Daoy (cell line): ENCODE measurements around a stretch of chr1.

DNA sequence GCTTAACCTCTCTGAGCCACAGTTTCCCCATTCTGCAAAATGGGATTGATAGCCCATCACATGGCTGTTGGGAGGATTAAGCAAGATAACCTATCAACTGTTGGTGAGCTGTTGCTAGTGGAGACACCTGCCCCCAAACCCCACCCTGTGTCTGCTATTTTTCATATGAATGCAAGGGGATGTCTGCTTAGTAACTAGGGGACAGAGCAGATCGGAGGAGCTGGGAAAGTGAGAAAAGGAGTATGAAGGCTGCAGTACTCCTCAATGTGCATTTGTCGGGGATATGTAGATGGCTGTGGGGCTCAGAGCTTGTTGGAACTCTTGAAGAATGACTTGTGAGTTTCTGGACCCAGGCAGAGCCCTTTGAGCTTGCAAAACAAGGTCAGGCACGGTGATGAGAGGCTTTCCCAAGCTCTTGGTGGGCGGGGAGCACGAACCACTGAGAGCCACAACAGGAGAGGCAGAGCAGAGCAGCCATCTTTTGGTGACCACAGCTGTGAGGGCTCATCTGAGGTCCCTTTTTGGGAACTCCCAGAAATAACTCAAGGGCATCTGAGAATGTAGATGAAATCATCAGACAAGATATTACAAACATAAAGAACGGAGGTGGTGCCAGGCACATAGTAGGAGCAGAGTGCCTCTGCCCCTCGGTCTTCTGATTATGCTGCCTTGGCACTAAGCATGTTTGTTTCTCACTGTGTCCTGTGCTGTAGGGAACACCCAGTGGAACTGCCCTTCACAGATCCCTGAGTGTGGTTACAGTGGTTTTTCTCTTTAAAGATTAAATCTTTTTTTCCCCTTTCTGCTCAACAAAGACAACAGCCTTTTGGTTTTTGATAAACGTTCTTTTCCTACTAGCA is 37.9 kb downstream of the CD34 start:
- RAMPAGE, long total RNA: no peak

GRCh38 chr1:207885214-207885647 is 25.7 kb downstream of the CD34 start:
- RAMPAGE, long total RNA: no peak

DNA sequence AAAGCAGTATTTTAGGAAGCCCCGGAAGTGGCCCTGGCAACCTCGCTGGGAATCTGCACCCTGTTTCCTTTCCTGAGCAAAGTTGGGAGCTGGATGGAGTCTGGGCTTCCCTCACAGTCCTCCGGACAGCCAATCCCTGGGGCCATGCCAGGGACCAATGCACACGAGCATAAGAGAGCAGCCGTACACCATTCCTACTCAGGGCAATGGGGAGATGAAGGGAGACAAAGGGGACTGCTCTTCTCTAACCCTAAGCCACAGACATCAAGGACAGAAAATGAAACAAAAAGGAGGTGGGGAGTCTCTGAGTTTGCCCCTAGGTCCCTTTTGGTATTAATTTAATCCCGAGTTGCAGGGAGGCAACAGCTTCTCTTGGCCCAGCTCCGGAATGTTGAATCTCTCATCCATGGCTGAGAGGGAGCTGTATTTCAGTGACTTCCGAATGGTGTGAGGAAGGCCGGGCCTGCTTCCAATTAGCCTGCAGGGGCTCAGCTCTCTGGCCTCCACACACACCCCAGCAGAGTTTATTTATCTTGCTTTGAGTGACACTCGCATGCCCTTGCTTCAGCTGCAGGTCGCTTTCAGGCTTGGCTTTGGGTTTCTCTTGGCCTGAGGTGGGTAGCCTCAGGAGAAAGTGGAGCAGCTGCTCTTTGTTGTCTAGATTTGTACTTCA is 154.0 kb downstream of the PLXNA2 start:
- RAMPAGE, long total RNA: no peak

GRCh38 chr1:208205322-208205931 is 38.8 kb downstream of the PLXNA2 start:
- RAMPAGE, long total RNA: no peak

GRCh38 chr1:208213741-208214115 is 30.5 kb downstream of the PLXNA2 start:
- RAMPAGE, long total RNA: no peak

DNA sequence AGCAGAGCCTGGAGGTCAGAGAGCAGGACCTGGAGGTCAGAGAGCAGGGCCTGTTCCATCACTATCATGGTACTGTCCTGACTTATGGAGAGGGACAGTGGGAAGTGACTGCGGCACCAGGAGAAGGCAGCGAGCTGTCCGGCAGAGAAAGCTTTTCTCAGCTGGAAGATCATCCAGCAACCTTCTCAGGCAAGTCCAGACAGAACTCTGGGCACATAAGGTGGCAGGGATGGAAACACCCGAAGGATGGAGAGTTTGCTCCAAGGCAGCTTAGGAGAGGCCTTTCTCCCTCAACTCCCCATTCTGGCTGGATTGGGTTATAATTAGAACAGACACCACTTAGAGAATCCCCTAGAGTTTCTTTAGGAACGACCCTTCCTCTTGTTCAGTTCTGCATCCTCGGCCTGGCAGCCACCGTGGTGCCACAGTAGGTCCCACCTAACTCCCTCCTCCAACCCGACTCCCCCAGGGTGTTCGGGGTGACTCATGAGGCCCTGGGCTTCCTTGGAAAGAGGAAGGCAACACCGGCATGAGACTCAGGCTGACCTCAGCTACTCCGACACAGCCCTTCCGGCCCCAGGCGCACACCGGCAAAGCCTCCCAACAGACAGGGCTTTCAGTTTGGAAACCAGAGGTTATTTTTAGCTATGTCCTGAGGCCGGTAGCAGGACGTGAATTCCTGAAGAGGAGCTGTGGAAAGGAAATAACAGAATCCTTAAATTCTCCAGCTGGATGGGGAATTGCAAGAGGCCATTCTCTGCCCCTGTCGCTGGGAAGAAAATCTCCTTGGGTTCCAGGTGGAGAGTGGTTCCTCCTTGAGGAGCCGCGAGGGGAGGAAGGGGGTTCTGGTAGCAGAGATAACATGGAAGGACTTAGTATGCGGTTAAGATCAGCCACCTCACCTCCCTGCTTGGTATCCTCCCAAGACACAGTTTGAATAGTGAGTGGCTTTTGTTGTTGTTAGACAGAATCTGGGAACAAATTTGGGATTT is 24.6 kb downstream of the PLXNA2 start:
- RAMPAGE, long total RNA: no peak

GRCh38 chr1:208239441-208240487 is 4.4 kb downstream of the PLXNA2 start:
- RAMPAGE, long total RNA: no peak

DNA sequence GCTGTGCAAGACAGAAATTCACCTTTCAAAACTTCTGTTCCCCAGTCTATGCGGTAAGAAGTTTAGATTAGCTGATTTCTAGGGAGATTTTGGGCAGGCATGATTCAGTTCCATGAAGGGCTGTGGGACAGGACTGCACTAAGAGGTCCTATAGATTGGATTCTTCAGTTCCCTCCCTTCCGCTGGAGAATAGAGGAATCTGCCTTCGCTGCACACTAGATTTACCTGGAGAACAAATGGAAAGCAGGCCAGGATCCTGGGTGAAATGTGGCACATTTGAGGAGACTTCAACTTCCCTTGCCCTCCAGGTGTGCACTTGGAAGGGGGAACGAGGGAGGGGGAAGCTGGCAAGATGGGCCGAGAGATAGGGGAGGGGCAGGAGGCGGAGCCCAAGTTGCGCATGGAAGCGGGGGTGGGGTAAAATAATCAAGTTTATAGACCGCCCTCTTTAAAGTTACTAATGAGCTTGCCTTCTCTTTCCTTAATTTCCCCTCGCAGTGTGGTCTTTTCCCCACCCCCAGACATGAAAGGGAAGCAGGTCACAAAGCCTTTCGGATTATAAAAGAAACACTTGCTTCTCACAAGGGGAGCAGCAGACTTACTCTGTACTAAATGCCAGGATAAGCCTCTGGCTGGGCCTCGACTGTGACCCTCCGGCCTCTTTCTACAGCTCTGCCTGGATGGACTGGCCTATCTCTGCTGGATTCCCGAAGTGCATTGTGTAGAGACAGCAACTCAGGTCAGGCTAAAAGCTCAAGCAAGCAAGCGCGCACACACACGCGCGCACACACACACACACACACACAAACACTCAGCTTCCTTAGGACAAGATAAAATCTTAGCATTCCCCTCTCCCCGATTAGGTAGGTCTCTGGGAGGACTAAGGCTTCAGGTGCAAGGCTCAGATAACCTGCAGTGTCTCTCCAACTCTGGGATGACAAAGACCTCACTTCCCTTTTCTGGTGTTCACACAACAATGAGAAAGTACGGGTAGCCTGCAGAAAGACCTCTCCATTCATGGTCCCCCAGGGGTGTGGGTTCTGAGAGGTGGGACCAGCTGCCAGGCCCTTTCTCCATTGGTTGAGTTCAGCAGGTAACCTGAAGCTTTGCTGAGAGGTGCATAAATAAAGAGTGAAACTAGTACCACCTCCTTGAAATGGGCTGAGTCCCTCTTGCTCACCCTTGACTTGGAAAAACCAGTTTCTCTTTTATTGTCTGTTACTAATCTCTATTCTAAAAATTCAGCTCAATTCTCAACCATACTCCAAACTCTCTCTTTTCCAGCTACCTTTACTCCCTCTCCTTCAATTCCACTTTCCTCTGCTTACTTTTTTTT is 155.4 kb upstream of the CAMK1G start:
- RAMPAGE, long total RNA: no peak

- RAMPAGE, long total RNA: no peak
Measured at GRCh38 chr1:209676290-209676580, 1.0 kb downstream of the G0S2 start.

DNA sequence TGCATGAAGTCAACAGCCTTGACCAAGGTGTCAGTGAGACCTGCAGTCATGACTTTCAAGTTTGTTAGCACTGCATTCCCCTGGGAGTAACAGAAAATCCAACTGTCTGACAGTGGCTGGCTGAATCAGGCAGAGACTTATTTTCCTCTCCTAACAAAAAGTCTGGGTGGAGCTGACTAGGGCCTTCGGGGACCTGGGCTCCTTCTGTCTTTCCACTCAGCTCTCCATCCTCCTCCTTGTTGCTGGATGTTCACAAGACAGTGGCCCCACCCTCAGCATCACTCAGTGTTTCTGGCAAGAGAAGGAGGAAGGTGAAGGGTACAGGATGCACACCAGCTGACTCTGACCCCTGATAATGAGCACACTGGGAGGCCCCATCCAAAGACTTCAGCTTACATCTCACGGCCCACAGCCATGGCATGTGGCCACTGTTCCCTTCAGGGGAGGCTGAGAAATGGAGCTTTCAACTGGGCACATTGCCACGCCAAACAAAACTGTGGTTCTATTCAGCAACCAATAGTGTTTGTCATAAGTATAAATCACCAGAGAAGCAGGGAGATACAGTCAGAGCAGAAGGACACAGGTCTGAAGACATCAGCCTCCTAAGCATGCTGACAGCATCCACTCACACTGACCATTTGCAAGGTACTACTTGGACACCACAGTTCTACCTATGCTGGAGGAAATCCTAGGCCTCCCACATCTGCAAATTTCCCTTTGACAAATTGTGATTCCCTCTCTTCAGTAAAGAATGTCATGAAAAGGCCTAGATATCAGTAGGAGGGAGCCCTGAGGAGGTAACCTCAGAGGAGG is 12.8 kb upstream of the TRAF3IP3 start:
- RAMPAGE, long total RNA: no peak

GRCh38 chr1:209838501-209838854 is 10.7 kb downstream of the UTP25 start:
- RAMPAGE, long total RNA: no peak

DNA sequence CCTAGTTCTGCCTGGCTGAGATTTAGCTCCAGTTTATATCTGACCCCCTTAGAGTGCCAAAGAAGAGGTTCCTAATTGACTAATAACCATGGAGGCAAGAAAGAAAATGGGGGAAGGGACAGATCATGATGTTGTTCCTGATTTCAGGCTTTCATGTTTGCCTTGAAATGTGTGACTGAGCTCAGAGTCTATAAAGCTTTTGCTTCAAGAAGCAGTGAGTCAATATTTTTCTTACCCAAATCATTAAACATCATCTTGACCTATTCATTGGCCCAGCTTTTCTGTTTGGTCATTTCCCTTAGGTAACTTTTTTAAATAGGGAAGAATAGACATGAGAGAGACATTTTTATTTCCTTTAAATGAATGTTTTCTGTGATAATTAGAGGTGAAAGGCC is 55.9 kb downstream of the HHAT start:
- RAMPAGE, long total RNA: no peak

DNA sequence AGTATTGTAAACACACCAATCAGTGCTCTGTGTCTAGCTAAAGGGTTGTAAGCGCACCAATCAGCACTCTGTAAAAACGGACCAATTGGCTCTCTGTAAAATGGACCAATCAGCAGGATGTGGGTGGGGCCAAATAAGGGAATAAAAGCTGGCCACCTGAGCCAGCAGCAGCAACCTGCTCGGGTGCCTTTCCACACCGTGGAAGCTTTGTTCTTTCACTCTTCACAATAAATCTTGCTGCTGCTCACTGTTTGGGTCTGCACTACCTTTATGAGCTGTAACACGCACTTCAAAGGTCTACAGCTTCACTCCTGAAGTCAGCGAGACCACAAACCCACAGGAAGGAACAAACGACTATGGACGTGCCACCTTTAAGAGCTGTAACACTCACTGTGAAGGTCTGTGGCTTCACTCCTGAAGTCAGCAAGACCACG is 30.2 kb upstream of the RCOR3 start:
- RAMPAGE, long total RNA: no peak

DNA sequence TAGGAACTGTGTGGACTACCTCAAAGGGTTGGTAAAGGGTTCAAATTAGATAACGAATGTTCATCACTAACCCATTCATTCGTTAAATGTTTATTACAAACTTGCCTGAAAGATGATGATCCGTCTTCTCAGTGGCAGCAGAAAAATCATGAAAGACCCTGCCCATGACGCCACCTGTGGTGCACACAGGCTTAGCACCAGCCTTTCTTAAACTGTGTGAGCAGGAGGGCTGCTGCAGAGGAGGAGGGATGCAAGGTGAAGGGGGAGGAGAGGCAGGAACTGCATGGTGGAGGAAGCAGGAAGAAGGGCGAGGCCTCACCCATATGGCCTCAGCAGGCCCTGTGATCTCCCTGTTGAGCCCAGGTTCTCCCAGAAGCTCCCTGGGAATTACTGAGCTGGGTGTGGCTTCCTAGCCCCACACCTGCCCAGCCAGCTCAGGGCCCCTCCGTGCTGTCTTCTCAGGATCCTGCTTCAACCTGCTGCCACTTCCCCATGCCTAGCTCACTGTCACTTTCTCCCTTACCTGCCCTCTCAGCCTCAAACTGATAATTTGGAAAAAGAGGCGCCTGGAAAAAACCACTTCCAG is 25.1 kb upstream of the RD3 start:
- RAMPAGE, long total RNA: no peak

DNA sequence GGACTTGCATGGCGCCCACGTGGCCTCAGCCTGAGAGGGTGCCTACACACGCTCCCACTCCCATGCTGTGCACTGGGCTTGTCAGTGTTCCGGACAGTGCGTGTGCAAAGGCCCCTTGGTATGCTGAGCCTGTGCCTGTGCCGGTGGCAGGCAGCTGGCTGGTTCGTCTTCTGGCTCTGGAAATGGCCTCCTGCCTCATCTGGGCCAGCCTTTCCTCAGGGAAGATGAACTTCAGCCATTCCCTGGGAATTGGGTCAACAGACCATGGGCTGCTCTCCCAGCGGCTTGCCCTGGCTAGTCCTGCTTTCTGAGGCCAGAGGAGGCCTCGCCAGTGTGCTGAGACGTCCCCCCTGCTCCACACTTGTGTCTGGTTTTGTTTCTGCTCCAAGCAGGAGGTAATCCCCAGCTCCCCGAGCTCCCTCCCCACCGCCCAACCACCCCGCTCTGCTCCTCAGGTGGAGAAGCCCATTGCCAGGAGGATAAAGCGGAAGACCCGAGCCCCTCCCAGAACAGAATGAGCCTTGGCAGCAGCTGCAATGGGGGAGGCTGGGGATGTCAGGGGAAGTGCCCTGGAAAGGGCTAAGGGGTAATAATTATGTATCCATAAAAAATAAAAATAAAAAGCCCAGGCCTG is 32.6 kb upstream of the RD3 start:
- RAMPAGE, long total RNA: no peak

- RAMPAGE, long total RNA: no peak
Measured at GRCh38 chr1:211560610-211560967, 18.4 kb downstream of the SLC30A1 start.

DNA sequence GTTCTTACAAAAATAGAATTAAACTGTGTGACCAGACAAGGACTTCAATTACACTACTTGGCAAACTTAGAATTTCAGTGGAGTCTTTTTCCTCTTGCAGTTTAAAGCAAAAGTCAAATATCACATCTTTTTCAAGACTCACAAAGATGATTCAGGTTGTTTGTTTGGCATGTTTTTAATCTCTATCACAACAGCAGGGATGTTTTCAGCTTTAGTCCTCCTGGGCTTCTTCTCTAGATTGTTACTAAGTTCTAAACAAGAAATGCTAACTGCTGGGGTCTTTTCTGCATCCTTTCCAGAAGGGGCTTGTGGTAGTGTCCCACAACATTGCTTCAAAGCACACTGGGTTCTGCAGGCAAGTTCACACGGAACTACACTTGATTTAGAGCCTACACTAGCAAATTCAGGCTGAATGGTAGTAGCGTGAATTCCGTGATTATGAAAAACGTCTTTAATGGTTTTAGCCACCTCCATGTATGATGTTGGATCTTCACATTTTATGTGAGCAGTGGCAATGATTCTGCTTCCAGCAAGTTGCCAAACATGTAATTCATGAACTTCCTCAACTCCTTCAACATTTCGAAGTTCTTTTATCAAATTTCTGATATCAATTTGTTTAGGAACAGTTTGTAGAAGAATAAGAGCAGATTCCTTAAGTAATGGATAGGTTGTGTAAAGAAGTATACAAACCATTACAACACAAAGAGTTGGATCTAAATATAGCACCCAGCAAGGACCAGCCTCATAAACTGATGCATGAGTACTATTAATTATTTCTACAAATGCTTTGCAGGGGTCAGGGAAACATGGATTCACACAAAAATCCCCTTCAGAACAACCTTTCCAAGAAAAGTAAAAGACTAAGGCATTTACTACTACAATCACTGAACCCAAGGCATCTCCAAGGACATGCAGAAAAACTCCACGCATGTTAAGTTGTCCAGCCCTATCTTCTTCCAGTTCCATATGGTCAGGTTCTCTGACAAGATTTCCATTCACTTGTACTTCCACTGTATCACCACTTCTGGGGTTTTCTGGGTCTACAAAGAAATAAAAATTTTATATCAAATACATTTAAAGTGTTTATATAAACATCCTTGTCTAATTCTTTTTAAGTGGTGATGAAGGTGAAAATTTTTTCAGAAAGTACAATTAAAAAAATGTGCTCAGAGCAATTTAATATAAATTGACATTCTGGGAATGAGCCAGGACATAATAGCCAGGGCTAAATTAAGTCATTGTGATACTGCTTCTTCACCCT is 3.3 kb downstream of the SLC30A1 start:
- RAMPAGE, long total RNA: no peak

DNA sequence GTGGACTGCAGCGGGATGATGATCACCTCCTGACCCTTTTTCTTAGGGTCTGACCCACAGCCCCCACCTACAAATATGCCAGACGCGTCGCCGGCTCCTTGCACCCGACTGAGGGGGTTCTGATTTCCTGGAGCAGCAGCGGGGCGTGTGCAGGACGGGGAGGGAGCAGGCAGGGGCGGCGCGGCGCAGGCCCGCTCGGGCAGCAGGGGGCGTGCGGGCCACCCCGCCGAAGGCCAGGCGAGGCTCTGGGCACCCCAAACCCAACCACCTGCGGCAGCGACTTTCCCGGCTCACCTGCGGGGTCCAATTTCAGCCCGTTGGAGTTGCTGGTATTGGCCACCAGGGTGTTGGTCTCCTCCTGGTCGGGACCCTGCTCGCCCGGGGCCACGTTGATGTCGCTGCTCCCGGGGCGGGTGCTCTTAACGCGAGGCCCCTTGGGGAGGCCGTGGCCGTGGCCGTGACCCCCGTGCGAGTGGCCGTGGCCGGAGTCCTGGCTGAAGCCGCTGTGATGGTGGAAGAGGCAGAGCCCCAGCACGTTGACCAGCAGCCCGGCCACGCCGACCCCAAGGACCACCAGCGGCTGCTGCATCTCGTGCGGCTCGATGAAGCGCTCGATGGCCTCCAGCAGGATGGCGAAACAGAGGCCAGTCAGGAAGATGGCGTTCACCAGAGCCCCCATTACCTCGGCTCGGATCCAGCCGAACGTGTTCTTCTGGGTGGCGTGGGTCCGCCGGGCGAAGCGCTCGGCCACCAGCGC is 1.1 kb downstream of the SLC30A1 start:
- RAMPAGE, long total RNA: no peak

- RAMPAGE, long total RNA: no peak
Measured at GRCh38 chr1:211648963-211649392, 26.4 kb downstream of the NEK2 start.

GRCh38 chr1:212008539-212009040 is 26.8 kb downstream of the INTS7 start:
- RAMPAGE, long total RNA: no peak